MCF 10A (cell line): Measurements from ENCODE around the genes CDKN2B and IFNK.

DNA sequence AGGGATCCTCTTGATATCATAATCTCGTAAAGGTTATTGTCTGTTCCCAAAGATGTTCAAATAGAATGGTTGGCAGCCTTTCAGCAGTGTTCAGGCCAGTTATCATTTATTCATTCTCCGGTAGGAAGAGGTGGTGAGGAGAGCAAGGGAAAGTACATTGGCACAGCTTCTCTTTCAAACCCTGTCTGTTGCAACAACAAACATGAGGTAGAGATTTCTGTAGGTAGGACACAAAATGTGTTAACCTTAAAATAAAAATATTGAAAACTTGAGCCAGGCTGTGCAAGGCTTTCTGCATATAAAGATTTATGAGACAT lies 147.1 kb downstream of the FOCAD start:
- PRO-cap = no peak
- RRBS = no CpG with 5 or more reads among the region's 2 CpGs

DNA sequence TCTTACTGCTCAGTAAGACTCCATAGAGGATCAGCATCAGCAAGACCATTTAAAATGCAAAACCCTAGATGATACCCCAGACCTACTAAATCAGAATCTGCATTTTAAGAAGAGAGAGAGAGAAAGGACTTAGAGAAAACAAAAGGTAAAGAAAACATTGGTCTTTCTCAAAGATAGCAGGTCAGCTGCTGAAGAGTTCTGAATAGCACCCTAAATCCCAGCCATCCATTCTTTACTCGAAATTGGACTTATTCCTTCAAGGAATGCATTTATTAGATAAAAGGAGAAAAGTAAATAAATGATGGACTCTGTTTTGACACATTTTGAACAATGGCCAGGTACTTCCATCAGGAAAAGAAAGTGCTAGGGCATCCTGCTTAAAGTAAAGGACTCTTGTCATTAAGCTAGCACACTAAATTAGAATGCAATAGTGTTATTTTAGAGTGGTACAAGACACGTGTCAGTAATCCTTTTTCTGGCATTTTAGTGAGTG lies 82.4 kb upstream of the IFNE start:
- PRO-cap = no peak
- RRBS = no CpG with 5 or more reads among the region's 2 CpGs

GRCh38 chr9:21801679-21801996 lies 798 bp upstream of the MTAP start:
- PRO-cap = no peak
- RRBS = no CpG with 5 or more reads among the region's 11 CpGs

GRCh38 chr9:22009039-22009663 lies at the start of gene CDKN2B:
TSS of gene CDKN2B (minus strand) at chr9:22009305.
- PRO-cap = no peak
- RRBS = no CpG with 5 or more reads among the region's 49 CpGs

DNA sequence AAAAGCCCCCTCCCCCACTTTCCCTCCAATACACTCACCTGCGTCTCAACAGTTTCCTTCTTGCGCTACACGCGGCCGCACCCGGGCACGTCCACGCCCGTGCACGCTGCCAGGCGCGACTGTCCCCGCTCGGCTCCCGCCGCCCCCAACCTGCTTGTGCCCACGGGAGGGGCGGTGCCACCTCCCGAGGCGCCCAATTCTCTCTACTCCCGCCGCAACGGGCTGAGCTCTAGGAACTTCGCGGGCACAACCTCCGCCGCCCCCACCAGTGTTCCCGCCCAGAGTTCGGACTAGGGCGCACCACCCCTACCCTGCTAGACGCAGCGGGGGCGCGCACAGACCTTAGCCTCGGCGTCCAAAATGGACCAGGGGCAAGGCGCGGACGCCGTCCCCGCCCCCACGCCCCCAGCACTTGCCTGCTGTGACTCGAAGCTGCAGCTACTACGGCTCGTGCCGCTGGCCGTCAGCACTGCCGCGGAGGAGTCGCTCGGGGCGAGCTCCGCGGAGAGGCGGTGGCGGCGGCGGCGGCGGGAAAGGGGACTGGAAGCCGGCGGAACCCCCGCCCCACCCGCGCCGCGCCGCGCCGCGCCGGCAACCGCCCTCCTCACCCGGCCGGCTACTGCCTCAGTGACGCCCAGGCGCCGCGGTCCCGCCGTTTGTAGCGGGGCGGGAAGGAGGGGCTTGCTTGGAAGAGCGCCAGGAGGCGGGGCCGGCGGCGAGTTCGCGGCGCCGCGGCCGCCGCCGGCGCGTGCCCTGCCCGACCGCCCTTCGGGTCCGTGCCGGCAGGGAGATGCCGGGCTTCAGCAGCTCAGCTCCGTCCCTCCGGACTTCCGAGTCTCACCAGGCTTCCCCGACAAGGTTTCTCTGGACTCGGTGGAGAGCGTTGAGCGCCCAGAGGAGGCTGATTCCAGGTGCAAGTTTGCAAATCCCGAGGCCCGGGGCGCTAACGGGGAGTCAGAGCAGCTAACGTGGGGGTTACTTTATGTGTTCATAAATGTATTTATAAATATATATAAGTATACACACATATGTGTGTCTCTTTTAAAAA lies 4.5 kb downstream of the ELAVL2 start:
- PRO-cap = bidirectional peak, plus-strand start at position 775 of the sequence, minus-strand start at position 629 of the sequence
- RRBS = 1% methylated on average over 20 of the region's 116 CpGs

GRCh38 chr9:23850914-23851462 lies 24.9 kb upstream of the ELAVL2 start:
- PRO-cap = no peak
- RRBS = 91% methylated on average over 9 of the region's 46 CpGs

- PRO-cap = no peak
- RRBS = no CpG with 5 or more reads among the region's 3 CpGs
Observed at GRCh38 chr9:26927866-26928602, 19.0 kb downstream of the PLAA start.

- PRO-cap = no peak
- RRBS = no CpG with 5 or more reads among the region's 3 CpGs
Observed at GRCh38 chr9:27386826-27387216, 89.9 kb upstream of the EQTN start.

GRCh38 chr9:27524110-27524719 lies at the start of gene IFNK:
TSS of gene IFNK (plus strand) at chr9:27524290.
- PRO-cap = no peak
- RRBS = no CpG with 5 or more reads among the region's 6 CpGs

DNA sequence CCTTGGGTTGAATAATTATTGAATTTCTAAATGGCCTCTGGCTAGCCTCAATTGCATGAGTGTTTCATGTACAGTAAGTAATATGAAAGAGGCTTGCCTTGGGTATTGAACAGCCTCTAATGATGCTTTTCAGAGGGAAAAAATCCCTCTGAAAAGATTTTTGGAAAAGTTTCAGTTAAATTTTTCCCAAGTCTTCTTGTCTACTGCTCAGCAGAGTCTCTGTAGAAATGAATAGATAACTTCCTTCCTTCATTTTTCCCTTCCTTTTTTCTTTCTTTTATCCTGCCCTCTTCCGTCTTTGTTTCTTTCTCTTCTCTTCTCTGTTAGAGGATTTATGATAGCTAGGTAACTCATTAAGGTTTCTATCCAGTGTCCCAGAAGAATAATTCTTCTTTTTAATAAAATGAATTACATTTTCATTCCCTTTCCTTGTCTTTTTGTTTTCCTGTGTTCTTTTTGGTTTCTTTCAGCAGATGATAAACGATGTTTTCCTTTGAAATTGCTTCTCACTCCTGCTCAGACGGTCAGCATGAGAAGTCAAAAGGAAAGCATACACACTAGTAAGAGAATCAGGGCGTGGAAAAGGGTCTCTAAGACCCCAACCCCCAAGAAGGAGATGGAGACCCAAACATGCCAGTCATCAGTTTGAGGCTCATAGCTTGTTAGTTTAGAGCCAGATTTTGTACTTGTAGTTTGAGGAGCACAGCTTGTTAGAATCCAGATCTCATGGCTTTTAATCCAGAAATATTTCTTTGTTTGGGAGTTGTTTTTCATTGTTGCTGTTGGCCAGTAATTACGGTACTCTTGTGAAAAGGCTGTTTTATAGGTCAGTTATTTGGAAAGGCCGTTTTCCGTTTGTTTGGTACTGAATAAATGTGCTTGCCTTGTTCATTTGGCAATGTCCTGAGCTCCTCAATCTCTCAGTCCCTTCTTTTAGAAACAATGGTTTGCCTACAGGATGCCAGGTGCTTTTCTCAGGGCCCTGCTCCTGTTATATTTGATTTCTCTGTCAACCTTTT lies 4.2 kb upstream of the MOB3B start:
- PRO-cap = no peak
- RRBS = no CpG with 5 or more reads among the region's 7 CpGs

DNA sequence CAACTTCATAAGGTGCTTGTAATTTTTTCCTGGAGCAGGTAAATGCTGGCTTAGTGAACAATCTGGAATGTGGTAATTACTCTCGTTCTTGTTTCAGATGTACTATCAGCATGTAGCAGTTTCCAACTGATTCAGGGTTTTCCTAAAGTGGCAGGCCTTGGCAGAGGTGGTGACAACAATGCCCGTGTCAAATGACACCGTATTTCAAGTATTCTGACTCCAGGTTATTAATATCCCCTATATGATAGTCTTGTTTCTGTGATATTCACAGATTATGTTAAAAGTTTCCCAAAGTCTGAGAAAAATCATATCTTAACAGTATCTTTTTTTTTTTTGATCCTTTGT lies 1.2 kb downstream of the C9orf72 start:
- PRO-cap = no peak
- RRBS = no CpG with 5 or more reads among the region's 3 CpGs

DNA sequence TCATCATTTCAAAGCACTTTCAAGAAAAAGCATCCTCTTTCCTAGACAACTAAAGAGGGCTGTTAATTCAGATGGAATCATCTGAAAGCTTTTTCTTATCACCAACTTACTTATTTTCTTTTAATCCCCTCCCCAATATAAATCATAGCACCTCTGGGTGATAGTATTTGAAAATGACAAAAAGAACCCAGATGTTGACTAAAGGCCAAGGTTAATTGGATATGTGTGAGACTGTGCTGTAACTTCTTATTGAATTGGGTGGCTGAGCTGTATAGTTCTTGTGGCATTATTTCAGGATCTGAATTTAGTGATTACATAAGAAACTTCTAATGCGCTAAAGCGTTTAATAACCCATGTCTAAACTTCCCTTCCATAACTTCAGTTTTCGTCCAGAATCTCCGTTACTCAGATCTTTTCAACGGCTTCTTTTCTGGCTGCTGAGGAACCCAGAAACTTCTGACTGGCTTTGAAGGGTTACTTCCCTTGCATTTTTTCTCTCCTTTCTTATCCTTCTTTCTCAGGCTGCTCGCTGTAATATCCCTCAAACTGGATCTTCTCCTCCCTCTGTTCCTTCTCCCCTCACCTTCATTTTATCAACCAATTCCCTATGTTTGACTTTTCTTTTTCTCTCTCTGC lies 28.1 kb upstream of the C9orf72 start:
- PRO-cap = no peak
- RRBS = no CpG with 5 or more reads among the region's 6 CpGs

DNA sequence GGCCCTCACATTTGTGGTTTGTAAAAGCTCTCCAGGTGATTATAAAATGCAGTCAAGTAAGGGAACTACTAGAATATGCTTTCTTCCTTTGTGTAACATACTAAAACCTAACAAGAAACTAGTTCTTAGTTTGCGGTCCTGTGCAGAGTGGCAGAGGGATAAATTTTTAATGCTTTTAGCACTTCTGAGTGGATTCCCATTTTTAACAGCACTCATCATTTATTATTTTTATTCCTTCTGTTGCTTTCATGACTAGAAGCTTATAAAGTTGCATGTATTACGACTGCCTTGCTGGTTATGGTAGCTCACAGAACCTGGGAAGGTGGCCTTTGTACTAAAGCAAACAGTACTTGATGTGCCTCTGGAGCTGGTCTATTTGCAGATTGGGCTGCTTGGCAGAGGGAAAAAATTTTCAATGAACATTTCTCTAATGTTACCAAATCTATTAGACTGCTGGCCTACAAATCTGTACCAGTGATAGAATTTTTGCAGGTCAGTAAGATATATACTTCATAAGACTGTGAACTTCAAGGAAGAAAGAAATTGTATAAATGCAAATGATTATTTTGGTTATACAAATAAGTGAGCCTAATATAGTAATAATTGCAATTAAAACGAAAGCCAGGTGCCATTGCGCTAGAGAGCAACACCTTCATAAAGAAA lies 274.5 kb upstream of the C9orf72 start:
- PRO-cap = no peak
- RRBS = no CpG with 5 or more reads among the region's 4 CpGs

- PRO-cap = no peak
- RRBS = no CpG with 5 or more reads among the region's 4 CpGs
Observed at GRCh38 chr9:32457251-32457871, 68.6 kb downstream of the RIGI start.

DNA sequence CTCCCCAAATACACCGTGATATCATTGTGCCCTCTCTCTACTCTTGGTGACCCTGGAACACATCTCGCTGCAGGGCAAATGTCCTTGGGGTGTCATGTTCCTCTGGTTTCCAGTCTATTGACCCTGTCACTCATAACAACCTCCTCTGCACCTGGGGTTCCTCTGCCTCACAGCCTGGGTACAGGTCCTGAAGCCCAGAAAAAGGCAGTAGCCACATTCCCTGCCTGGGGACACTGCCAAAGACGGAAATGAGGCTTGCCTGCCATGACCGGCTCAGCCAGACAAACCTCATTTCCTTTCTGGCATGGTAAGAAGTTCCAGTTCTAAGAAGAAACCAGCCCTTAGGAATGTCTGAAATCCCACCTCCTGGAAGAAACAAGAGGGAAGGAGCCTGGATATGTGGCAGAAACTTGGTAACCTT lies 30.5 kb upstream of the SMU1 start:
- PRO-cap = no peak
- RRBS = no CpG with 5 or more reads among the region's 4 CpGs

- PRO-cap = no peak
- RRBS = no CpG with 5 or more reads among the region's 12 CpGs
Observed at GRCh38 chr9:33116345-33116985, 40.0 kb upstream of the SMU1 start.

DNA sequence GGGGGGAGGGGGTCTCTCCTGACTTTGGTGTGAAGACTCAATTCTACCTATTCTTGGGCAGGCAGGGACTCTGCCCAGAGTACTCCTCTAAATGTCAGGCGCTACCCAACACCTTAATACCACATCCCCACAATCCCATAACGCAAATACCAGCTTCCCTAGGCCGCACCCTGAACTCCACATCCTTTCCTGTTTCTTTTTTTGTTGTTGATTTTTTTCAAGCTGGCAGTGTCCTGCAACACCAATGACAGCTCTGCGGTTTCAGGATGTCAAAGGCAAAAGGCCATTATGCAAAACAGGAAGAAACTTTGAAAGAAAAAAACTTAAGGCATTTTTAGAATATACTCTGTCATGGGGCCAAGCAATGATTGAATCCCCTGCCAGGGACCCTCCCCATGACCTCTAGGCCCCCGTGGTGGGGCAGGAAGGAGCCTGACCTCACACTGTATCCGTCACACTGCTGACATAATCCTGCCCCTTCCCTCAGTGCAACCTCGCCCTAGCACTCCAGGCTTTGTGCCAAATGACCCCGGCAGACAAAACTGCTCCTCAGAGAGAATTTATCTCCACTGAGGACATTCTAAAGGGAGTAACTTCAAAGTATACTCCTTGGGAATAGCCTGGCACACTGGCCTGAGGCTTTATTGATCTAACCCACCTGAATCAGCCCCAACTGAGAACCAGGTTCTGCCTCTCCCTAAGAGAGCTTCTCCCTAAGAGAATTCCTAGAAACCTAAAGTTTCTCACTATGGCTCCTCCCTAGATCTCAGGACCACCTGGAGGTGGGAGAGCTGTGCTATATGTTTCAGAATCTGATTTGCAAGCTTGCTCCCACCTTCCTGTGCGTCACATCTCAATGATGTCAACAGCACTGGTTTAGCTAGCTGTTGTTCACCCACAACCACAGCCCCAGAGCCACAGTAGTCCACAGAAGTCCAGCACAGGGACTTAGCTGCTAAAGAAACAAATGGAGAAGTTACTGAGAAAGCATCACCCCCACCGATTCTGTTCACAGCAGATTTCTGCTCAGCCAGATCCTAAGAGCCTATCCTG lies 7.9 kb downstream of the B4GALT1 start:
- PRO-cap = no peak
- RRBS = no CpG with 5 or more reads among the region's 10 CpGs

DNA sequence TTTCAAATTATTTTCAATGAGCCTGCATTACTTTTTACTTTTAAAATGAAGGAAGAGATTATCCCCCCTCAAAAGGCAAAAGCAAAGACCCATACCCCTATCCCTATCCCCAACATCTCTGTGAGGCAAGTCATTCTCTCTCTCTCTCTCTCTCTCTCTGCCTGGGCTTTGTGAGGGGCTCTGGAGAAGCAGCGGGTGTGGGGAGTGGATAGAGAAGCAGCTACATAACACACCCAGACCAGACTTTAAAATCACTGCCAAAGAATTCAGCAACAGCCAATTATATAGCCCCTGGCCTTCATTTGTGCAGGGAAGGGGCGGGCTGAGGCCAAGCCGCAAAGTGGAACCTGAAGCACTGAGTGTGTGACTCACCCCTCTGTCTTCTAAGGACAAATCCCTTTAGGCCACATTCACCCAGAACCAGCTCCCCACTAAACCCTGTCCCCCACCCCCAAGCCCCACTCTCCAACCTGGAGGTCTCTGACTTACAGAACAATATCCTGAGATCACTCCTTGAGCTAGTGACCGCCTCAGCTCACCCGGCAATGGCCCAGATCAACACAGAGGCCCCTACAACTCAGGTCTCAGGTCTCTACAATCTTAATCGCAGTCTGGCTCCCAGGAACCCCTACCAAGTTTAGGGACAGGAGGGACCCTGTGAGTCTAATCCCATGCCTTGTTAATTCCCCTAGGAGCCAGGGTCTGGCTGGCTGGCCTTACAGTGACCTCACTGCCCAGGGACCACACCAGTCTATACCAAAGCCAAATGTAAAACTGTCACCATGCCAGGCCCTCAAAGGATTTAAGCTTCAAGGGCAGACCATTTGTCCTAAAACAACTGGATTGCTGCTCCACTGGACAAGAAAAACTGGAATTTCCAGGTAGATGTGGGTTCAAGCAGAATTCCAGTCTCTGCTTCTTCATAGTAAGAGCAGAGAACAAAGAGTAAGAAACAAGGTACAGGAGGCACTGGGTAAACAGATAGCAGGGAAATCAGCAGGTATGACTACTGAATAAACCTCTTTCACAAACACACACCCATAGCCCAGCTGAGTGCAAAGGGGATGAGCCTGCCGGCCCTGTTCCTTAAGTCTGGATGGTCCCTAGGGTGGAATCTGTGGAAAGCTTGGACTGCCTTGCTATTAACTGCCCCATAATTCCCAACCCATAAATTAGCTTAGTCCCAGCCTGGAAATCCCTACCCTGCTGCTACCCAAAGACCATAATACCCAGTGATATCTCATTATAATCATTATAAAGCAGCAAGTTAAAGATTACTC lies 5.8 kb downstream of the B4GALT1 start:
- PRO-cap = bidirectional peak, plus-strand start at position 409 of the sequence, minus-strand start at position 256 of the sequence; bidirectional peak, plus-strand start at position 1,041 of the sequence, minus-strand start at position 947 of the sequence
- RRBS = no CpG with 5 or more reads among the region's 7 CpGs

GRCh38 chr9:33162373-33163475 lies 4.4 kb downstream of the B4GALT1 start:
- PRO-cap = bidirectional peak, plus-strand start at chr9:33163132, minus-strand start at chr9:33162810
- RRBS = no CpG with 5 or more reads among the region's 15 CpGs

GRCh38 chr9:33165209-33166193 lies 1.6 kb downstream of the B4GALT1 start:
- PRO-cap = bidirectional peak, plus-strand start at chr9:33165645, minus-strand start at chr9:33165556; bidirectional peak, plus-strand start at chr9:33166000, minus-strand start at chr9:33165808
- RRBS = no CpG with 5 or more reads among the region's 11 CpGs